ENCODE data around the gene LHX2.

DNA sequence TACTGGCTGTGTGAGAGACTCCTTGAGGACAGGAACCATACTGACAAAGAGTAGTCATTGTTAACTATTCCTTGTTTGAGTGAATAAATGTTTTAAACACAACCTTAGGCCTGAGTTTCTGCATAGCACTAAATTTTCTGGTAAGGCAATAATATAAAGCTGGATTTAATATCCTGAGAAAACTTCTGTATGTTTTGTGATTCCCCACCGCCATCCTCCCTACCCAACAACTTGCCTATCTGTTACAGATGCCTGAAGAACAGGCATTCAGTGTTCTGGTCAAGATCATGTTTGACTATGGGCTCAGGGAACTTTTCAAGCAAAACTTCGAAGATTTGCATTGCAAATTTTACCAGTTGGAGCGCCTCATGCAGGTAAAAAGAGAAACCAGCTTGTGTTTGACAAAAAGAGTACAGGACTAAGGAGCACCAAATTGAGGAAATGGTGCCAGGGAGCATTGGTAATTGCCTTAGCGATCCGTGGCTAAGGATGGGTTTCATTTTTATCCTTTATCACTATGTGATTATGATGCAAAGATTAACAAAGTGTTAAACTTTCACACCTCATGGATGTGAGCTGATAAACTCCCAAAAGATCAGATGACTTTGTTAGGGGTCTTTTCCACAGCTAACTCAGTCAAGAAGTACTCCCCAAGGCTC is 40.0 kb downstream of the GPR21 start:
- PRO-cap = no peak
- RRBS = no CpG with 5 or more reads among the region's 5 CpGs

- PRO-cap = no peak
- RRBS = no CpG with 5 or more reads among the region's 1 CpG
These were observed 40.7 kb downstream of the GPR21 start for GRCh38 chr9:123074227-123074531.

DNA sequence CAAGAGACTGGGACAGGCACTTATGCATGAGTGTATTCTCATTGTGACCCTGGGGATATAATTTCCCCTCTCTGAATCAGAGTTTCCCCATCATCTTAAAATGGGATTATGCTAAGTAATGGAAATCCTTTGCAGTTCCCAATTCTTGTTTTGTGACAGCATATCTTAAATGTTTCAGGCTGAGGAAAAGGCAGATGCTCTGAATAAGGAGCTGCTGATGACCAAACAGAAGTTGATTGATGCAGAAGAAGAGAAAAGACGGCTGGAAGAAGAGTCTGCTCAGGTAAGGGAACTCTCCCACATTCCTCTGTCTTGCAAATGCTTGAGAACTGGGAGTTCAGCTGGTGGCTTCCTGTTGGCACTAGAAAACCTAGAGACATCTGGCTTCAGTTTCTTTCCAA is 64.1 kb downstream of the GPR21 start:
- PRO-cap = no peak
- RRBS = no CpG with 5 or more reads among the region's 1 CpG

DNA sequence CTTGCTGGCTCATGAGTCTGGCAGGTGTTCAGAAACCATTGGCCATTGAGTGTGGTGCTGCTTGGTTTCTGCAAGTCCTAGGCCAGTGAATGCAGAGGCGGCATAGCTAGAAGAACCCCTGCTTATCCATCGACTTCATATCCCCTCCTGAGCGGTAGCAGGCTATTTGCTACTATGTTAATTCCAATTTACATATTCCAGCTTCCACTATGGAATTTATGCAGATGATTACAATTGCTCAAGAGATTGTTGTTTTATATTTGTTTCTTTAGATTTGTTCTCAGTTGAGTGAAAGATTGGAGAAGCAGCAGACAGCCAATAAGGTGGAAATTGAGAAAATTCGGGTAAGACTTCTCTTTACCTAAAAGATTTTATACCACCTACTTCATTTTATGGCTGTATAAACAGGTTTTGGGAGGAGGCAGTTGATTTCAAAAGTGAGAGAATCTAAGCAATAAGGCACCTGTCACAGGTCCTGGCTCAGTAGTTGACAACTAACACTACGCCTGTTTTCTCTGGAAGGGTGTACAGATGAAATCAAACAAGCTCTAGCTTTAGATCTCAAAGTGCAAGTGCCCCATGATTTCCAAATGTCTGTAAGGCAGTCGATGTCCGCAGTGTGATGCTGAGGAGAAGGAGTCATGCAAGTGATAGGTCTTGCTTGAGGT is 65.9 kb downstream of the GPR21 start:
- PRO-cap = no peak
- RRBS = no CpG with 5 or more reads among the region's 7 CpGs

GRCh38 chr9:123106497-123107532 is 73.3 kb downstream of the GPR21 start:
- PRO-cap = no peak
- RRBS = no CpG with 5 or more reads among the region's 15 CpGs

DNA sequence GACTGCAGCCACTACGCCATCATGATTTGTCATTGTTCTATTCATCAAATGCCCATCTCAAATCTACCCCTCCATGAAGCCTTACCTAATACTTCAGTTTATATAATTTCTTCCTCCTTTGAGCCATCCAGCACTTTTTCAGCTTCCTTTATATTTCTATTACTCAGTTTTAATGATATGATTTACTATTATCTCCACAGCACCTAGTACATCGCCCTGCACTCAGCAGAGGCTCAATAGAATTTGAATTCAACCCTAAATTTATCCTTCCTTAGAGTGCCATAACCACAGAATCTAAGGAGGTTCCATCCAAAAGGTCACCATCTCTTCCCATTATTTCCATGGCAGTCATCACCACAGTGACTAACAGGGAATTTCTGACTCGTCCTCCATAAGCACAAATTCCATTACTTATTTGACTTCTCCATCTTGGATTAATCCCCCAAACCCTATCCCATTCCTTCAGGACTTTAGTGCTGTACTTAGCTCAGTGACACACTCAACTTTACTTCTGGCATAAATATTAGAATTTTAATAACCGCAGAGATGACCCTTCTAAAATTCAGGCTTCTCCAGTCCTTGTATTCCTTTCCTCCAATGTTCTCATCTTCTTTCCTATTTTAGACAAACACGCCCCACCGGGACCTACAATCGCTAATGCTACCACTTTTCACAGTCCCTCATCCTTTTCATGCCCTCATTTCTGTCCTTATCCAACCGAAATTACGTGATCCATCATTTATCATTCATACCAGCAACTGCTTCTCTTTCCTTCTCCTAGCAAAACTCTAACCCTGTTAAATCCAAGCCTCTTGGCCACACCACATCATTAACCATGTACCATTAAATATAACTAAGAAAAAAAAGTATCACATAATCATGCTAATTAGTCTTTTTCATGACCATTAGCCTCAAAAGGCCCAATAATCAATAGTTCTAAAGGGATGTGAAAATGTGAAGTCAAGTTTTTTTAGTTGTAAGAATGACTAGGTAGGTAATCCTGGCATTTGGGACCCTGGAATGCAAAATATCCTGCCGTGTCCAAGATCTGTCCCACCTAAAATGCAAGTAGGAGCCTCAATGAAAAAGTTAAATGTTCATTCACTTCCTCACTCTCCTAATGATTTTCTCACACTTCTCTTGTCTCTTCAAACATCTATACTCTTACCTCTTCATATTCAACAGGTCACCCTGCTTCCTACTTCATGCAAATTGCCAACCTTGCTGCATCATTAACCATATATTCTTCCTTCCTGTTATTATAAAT is 74.9 kb downstream of the STRBP start:
- PRO-cap = no peak
- RRBS = no CpG with 5 or more reads among the region's 10 CpGs

DNA sequence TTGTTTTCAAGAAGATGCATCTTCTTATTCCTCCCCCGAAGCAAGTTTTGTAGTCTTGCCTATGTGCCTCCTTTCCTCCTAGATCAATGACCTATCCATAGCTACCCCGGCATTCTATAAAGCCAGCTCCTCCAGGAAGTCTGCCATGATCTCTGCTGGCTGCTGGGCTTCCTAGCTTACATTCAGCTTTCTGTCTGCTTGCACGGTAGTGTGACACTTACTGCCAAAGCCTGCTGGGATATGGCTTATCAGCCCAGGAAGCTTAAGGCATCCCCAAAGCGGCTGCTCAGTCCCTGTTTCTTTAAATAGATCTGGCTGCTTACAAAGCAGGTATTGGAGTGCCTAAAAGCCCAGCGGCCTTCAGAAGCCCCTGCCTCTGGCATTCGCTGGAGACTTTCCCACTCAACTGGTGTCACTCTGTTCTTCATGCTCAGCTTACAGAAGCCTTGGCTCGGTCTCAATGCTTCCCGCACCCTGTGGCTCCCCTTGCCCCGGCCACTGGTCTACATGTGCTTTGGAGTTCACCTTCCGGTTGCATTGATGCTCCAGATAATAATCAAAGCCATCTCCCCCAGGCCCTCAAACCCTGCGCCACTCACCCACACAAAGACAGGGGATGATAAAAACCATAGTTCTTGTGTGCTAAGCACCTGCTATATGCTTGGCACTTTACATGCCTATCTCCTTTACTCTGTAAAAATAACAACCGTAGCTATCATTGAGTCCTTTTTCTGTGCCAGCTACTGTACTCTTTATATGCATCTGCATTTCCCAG is 31.3 kb upstream of the STRBP start:
- PRO-cap = no peak
- RRBS = no CpG with 5 or more reads among the region's 12 CpGs

DNA sequence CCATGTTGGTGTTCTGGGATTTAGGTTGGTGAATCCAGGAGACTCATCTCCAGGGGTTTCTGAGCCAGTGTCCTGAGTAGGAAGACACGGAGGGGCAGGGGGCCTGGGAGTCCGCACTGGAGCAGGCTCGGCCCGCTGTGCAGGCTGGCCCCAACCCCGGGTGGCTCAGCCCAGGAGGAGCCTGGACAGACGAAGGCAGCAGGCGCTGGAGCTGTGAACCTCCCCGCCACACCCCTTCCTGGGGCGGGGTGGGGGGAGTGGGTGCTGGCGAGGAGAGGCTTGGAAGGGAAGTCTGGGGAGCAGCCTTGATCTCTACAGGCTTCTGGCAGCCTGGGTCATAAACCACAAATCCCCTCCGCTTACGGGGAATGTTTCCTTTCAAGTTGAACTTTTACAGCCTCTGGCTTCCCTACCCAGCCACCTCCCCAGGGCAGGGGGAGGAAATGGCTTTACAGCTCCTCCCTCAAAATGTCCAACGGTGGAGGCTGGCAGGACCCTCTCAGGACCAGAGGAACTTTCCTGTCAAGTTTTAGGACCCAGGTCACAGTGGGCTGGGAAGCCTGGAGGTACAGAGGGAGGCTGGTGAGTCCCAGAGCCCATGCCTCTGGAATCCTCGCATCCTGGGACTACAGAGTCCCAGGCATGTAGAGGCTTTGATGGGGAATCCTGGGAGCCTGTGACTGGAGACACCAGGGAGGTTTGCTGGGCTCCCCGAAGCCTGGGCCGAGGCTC is 19.8 kb downstream of the CRB2 start:
- PRO-cap = bidirectional peak, plus-strand start at position 466 of the sequence, minus-strand start at position 167 of the sequence
- RRBS = no CpG with 5 or more reads among the region's 16 CpGs

DNA sequence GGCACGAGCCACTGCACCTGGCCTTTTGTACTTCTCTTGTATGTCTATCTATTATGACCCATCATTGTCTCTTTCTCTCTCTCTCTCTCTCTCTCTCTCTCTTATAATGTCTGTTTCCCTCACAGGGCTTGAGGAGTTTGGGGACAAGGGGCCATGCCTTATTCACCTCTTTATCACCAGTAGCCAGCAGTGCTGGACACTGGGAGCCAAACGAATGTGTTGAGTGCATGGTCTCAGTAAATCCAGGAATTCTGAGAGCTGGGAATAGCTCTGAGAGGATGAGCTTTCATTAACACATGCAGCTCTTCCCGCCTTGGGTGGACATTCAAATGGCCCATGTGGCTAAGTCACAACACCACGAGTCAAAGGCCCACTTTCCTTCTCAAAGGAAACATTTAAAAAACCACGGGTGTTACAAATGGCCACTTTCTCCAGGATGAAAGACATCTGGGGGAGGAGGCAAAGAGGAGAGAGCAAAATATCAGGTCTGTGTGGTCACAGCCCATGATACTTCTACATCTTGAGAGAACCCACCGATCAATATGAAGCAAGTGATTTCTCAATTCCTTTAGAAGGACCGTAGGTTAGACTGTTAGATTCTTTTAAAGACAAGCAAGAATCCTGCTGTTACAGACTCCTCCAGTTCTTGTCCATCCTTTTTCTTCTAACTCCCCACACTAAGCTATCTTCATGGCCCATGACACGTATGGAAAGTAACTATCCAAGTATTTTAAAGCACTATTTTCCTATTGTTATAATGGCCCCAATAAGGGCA is 139.3 kb downstream of the CRB2 start:
- PRO-cap = no peak
- RRBS = no CpG with 5 or more reads among the region's 8 CpGs

- PRO-cap = bidirectional peak, plus-strand start at chr9:123929347, minus-strand start at chr9:123929222
- RRBS = 6% methylated on average over 11 of the region's 21 CpGs
These were observed 838 bp downstream of the DENND1A start for GRCh38 chr9:123928904-123929671.

DNA sequence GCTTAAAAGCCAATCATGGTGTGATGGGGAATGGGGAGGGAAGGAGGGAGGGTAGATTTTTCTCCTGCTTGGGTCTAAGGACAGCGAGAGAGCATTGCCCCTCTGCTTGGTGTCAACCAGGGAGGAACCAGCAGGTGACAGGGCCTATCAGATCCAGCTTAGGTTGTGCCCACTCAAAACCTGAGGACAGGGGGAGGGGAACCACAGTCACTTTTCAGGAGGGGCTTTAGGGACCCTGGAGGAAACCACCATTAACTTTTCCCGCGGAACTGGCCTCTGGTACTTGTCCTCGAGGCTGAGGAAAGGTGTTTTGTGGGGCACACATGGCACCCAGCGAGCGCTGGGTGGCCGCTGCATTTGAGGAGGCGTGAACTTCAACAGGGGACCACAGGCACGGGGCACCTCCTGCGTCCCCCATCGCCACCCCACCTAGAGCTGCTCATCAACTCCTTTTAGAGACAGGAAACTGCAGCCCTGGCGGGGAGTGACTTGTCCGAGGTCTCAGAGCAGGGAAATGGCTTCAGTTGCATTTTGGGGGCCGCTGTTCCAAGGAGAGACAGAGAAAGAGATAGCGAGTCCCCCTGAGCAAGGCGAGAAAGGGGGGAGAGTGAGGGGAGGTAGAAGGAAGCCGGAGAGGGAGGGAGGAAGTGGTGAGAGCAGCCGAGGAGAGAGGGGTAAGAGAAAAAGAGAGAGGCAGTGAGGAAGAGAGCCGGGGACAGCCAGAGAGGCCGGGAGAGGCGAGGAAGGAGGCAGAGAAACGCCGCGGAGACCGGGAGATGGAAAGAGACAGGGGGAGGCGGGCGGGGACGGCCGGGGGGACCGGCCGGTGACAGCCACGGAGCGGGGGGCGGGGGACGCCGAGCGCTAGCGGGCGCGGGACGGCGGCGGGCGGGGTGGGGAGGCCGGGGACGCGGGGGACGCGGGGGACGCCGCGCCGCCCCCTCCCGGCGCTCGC is 12.6 kb upstream of the LHX2 start:
- PRO-cap = no peak
- RRBS = 6% methylated on average over 32 of the region's 56 CpGs

GRCh38 chr9:124011301-124011887 is at the start of gene LHX2:
Gene LHX2 (plus strand): TSS chr9:124011768.
- PRO-cap = bidirectional peak, plus-strand start at chr9:124011609, minus-strand start at chr9:124011485
- RRBS = 4% methylated on average over 22 of the region's 46 CpGs

DNA sequence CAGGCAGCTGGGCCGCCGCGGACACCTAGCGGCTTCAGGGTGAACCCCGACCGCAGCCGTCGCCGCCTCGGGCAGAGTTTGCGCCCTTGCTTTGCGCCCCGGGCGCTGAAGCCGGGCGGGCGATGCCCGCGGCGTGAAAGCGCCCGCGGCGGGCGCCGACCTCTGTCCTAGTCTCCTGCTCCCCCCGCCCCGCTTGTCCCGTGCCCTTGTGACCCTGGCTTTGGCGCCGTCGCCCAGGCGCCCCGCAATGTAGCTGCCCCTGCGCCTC is 254 bp downstream of the LHX2 start:
- PRO-cap = no peak
- RRBS = no CpG with 5 or more reads among the region's 35 CpGs

GRCh38 chr9:124258690-124259069 is 931 bp downstream of the NEK6 start:
- PRO-cap = bidirectional peak, plus-strand start at chr9:124258788, minus-strand start at chr9:124258510
- RRBS = 5% methylated on average over 2 of the region's 11 CpGs

DNA sequence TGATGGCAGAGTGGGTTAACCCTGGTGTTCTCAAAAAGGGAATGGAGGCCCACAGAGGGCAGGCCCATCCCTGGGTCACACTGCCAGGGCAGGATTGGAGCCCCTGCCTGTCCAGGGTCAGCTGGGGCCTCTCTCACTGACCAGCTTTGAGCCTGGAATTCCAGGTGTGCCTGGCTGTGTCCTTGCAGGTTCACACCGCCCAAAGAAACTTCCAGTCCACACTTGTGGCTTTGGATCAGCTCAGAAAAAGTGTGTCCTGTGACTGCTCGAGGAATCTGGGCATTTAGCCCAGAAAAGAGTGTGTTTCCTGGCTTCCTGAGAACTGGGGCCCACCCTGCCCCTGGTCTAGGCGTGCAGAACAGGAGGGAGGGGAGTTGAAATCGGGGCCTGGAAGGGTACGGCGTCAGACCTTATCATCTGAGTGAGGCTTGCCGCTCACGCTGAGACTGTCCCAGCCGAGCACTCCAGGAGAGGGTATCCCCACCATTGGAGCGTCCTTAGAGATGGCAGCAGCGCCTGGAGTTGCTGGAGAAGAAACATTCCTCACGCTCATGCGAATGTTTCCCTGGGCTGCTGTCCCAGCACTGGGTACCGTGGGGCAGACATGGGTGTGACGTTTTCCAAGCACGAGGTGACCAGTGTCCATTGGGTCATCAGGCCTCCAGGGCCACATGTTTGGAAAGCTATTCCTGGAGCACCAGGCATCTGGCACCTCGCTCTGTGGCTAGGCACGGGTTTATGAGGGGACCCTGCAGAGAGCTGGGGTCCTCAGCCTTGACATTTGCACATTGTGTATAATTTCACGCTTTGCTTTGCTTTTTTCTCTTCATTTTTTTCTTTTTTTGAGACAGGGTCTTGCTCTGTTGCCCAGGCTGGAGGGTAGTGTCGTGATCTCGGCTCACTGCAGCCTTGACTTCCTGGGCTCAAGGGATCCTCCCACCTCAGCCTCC is 22.5 kb downstream of the NEK6 start:
- PRO-cap = no peak
- RRBS = no CpG with 5 or more reads among the region's 21 CpGs

DNA sequence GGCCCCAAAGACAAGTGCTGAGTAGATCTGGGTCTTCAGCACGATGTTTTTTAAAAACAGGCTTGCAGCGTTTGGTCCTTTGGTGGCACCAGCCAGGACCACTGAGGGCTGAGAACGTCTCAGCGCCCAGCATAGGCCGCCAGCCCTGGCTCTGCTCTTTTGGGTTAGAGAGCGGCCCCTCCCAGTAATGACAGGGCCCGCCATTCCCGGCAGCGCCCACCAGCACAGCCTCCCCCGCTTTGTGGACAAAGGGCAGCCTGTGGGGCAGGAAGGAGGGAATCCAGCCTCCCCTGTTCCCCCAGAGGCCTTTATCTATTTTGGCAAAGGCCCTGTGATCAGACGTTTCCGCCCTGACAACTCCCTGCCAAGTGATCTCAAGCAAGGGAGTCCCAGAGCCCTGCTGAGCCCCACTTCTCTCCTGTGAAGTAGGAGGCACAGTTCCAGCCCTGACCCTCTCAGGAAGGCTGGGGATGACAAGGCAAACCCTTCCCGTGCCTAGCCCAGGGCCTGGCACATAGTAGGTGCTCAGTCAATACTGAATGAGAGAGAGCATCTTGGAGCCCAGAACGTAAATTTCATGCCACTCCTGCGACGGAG is 25.1 kb downstream of the NEK6 start:
- PRO-cap = no peak
- RRBS = no CpG with 5 or more reads among the region's 16 CpGs

- PRO-cap = no peak
- RRBS = 94% methylated on average over 2 of the region's 33 CpGs
These were observed 72.4 kb downstream of the PSMB7 start for GRCh38 chr9:124342552-124343470.

GRCh38 chr9:124347437-124348272 is 67.6 kb downstream of the PSMB7 start:
- PRO-cap = no peak
- RRBS = no CpG with 5 or more reads among the region's 27 CpGs

- PRO-cap = no peak
- RRBS = 96% methylated on average over 6 of the region's 25 CpGs
These were observed 58.4 kb downstream of the PSMB7 start for GRCh38 chr9:124356498-124357583.

- PRO-cap = no peak
- RRBS = no CpG with 5 or more reads among the region's 3 CpGs
These were observed 87.3 kb upstream of the NR5A1 start for GRCh38 chr9:124594428-124595049.